ENCODE measurements around the genes HSCB, KREMEN1, HORMAD2 and OSBP2.

DNA sequence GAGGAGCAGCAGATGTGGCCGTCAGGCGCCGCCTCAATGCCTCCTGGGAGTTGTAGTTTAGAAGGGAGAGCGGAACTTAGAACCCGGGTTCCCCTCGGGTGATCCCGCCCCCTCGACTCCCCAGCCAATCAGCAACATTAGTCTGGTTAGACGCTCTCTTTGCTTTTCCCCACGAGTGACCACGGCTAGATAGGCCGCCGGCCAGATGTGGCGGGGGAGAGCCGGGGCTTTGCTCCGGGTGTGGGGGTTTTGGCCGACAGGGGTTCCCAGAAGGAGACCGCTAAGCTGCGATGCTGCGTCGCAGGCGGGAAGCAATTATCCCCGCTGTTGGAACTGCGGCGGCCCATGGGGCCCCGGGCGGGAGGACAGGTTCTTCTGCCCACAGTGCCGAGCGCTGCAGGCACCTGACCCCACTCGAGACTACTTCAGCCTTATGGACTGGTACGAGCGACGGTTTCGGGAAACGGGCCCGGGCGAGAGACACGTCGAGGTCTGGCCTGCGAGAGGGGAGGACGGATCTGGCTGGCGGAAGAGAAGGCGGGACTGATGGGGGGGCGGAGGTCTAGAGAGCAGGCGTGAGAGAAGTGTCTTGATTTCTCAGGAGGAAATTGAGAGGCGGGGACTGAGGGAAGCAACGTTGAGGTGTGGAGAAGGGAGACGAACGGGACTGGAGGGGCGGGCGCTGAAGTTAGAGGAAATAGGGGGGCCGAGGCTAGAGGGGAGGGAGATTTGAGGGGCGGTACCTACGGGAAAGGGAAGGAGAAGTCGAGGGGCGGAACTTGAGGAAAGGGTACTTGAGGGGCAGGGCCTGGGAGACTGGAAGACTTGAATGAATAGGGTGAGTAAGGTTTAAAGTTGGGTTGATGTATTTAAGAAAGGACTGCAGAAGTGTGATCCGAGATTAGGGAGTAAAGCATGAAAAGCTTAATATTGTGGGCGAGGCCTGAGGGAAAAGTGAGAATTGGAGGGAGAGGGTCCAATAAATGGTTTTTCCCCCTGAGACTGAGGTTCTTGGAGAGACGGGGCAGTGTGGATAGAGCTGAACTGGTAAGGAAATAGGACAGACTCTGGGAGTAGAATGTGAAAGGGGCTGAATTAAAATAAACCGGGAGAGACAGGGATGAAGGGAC, at the start of gene HSCB:
TSS of gene HSCB (plus strand) at position 149 of the 1,130 bp plus-strand sequence.
- PRO-cap, result bidirectional peak, plus-strand start at position 164 of the sequence, minus-strand start outside the sequence; bidirectional peak, plus-strand start at position 590 of the sequence, minus-strand start at position 520 of the sequence; bidirectional peak, plus-strand start at position 637 of the sequence, minus-strand start at position 669 of the sequence
- RAMPAGE, long total RNA, 4 experiments, result start-site peak on the plus strand in 2 of 4 experiments, centred at positions 153 to 813 of the sequence, 8 to 42 reads per replicate

DNA sequence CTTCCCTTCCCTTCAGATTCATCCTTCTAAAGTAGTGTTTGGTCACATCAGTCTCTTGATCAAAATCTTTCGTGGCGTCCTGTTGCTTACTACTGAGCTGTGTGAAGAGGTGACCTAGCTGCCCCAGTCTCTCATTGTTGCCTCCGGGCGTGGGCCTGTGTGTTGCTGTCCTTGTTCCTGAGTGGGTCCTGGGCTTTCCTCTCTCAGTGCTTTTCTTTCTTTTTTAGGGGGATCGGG, 13.6 kb downstream of the ZNRF3 start:
- PRO-cap, result no peak
- RAMPAGE, long total RNA, 4 experiments, result no peak in any of the 4 experiments

DNA sequence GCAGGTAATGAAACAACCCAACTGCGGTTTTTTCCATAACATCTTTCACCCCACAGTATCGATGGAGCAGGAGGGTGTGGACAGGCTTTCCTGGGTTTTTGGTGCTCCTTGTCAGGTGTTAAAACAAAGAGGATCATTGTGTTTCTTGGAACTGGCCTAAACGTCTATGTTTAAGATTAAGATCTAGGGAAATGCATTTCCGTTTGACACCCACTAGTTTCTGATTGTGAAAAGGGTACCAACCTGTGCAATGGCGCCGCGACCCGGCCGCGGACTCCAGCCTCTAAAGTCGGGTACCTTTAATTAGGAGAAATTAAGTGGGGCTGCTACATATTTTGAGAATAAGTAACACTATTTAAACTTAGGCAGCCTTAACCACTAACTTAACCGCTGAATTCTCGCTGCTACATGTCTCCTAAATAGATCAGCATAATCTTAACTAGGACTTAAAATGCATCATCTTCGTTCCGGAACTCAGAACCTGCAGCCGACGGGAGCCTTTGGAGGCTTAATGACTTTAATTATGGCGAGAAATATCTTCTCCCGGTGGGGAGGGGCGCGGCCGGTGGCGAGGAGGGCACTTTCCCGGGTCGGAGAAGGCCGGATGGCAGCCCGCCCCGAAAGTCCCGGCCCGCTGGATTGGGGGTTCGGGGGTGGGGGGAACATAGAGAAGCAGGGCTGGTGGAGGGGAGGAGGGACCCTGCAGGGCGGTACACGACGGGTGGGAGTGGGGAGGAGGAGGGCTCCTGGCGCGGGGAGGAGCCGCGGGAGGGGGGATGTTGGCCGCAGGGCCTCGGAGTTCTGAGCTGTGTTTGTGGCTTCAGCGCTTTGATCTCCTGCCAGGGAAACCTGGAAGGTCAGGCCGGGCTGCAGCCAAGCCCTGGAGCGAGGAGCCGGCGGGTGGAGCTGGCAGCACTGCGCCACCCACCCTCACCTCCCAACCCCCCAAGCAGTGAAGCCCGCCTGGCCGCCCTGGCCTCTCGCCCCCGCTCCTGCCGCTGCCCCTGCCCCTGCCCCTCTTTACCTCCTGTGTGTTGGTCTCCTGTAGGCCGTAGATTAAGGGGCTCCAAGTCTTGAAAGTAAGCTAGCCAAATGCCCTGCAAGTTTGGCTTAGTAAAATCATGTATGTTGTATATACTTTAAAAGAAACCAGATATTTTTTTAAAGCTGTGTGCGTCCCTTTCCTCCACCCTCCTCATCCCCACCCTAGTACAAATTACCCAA, 31.2 kb downstream of the C22orf31 start:
- PRO-cap, result no peak
- RAMPAGE, long total RNA, 4 experiments, result no peak in any of the 4 experiments

- PRO-cap, result unidirectional peak, plus-strand start at chr22:29073120
- RAMPAGE, long total RNA, 4 experiments, result no peak in any of the 4 experiments
Measured at GRCh38 chr22:29072393-29073512, at the start of gene KREMEN1. KREMEN1 (plus strand) TSS chr22:29073035.

- PRO-cap, result no peak
- RAMPAGE, long total RNA, 4 experiments, result no peak in any of the 4 experiments
Measured at GRCh38 chr22:29299154-29300371, 6.9 kb upstream of the GAS2L1 start.

DNA sequence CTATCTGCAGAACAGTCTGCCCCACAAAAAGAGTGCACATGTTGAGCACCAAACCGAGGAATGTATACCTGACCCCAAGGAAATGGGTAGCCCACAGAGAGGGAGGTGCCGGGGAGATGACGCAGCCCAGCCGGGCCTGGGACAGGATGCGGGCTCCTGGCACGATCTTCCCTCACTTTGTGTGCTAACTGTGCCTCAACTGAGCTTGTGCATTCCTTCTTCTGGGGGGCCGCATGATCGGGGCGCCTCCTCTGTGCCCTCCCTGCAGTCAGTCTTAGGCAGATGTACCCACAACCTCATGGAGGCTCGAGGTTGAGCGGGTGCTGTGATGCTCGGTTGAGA, 2.3 kb downstream of the GAS2L1 start:
- PRO-cap, result no peak
- RAMPAGE, long total RNA, 4 experiments, result no peak in any of the 4 experiments

GRCh38 chr22:29310544-29310840, 4.0 kb downstream of the GAS2L1 start:
- PRO-cap, result no peak
- RAMPAGE, long total RNA, 4 experiments, result no peak in any of the 4 experiments

GRCh38 chr22:29346608-29347209, 31.2 kb upstream of the RASL10A start:
- PRO-cap, result no peak
- RAMPAGE, long total RNA, 4 experiments, result no peak in any of the 4 experiments

- PRO-cap, result no peak
- RAMPAGE, long total RNA, 4 experiments, result no peak in any of the 4 experiments
Measured at GRCh38 chr22:29855755-29856144, 17.7 kb upstream of the ASCC2 start.

- PRO-cap, result no peak
- RAMPAGE, long total RNA, 4 experiments, result no peak in any of the 4 experiments
Measured at GRCh38 chr22:30079718-30080709, at the start of gene HORMAD2. HORMAD2 (plus strand) TSS chr22:30080464.

GRCh38 chr22:30212385-30212876, 34.1 kb downstream of the LIF start:
- PRO-cap, result no peak
- RAMPAGE, long total RNA, 4 experiments, result no peak in any of the 4 experiments

- PRO-cap, result no peak
- RAMPAGE, long total RNA, 4 experiments, result no peak in any of the 4 experiments
Measured at GRCh38 chr22:30247113-30247436, 516 bp upstream of the LIF start.

DNA sequence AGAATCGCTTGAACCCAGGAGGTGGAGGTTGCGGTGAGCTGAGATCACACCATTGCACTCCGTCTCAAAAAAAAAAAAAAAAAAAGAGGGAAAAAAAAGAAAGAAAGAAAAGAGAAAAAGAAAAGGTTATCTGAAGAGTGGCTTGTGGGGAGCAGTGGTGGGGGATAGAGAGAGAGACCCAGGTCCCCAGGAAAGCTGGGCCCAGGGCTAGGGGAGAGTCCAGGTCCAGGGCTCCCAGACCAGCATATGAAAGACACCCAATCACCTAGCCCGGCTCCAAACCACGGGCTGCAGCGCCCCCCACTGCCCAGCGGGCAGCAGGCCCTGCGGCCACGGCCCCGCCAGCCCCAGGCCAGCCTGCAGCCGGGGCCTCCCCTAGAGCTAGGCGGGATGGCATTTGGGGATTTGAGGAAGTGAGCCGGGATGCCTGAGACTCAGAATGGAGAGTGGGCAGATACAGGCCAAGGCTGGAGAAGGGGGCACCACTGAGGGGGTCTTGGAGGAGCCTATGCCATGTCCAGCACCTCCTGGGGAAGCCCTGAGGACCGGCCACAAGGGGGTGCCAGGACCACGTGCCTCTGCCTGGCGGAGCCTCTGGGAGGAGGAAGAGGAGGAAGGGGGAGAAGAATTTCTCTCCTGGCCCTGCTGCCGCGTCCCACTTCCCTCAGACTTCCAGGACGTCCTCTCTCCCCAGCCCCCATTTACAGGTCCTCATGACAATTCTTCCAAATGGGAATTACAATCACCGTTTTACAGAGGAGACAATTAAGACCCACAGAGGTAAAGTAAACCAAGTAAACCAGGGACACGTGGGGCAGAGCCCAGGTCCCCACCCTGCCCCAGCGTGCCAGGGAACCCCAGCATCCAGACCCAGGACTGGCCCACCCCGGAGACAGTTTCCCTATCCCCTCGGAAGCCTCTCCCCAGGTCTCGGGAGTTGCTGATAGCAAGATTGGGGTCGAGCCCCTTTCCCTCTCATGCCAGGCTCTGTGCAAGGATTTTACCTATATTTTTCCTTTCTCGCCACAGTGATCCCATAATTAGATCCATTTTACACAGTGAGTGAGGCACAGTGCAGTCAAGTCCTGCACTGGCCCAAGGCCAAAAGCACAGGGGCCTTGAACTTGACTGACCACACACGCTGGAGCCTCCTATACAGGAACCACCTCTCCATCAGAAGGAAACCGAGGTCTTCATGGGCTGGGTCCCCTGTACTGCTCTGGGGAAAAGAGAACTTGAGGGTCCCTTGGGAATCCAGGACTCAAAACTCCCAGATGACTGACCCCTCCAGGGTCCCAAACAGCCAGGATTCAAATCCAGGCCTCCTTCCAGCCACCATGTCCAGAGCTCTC, 9.6 kb upstream of the LIF start:
- PRO-cap, result no peak
- RAMPAGE, long total RNA, 4 experiments, result no peak in any of the 4 experiments

DNA sequence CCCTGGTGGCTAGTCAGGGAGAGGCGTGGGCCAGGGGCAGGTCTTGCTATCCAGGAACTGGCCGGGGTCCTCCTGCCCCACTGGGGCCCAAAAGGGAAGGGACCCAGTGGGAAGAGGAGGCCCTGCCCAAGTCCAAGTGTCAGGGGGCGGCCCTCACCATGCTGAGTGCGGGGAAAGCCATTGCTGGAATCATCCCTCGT, 2.4 kb downstream of the CASTOR1 start:
- PRO-cap, result no peak
- RAMPAGE, long total RNA, 4 experiments, result no peak in any of the 4 experiments

DNA sequence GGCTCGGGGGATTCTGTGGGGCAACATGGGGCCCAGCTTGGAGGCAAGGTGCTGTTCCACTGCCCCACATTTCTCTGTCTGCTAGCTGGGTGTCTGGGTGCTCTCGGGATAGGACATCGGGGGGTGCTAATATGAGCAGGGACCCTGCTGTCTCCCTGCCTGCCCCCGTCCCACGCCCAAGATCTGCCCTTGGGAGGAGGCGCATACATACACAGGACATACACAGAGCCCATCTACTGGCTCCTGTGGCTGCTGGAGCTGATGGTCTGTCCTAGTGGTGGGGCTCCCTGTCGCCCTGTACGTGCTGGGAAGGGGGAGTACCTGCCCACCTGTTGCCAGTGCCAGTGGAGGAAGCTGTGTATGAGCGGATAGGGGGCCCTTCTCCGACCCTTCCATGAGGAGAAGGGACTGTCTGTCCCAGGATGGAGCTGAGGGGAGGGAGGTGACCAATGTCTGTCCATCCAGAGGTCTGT, 1.1 kb downstream of the TBC1D10A start:
- PRO-cap, result no peak
- RAMPAGE, long total RNA, 4 experiments, result no peak in any of the 4 experiments

DNA sequence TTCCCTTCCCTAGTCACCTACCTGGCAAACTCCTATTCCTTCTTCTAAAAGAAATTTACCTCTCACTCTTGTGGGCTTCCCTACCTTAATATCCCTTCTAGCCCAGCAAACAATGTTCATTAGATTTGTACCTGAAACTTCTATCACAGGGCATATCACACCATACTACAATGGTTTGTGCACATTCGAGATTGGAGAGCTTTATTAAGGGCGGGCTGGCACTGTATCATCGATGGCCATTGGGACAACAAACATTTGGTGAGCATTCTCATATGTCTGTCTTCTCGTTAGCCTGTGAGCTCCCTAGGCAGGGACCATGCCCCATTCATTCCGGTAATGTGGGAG, 817 bp downstream of the SF3A1 start:
- PRO-cap, result no peak
- RAMPAGE, long total RNA, 4 experiments, result no peak in any of the 4 experiments

- PRO-cap, result no peak
- RAMPAGE, long total RNA, 4 experiments, result no peak in any of the 4 experiments
Measured at GRCh38 chr22:30391147-30392169, 4.2 kb upstream of the RNF215 start.

DNA sequence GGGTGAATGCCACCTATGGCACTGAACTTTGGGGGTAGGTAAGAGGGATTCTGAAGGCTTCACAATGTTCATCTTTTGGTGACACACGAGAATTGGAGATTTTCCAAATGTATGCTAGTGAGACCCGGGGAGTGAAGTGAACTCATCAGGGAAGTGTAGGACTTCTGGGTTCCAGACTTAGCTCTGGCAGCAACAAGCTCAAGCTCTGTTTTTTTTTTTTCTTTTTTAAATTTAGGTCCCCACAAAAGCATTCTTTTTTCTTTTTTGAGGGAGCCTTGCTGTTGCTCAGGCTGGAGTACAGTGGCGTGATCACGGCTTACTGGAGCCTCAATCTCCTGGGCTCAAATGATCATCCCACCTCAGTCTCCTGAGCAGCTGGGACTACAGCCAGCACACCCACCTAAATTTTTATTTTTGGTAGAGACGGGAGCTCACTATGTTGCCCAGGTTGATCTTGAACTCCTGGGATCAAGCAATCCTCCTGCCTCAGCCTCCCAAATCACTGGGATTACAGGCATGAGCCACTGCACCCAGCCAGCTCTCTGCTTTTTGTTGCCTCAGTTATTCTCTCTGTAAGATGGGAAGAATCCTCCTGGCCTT, 11.9 kb upstream of the MTFP1 start:
- PRO-cap, result no peak
- RAMPAGE, long total RNA, 4 experiments, result no peak in any of the 4 experiments

GRCh38 chr22:30636360-30637001, 900 bp downstream of the SLC35E4 start:
- PRO-cap, result no peak
- RAMPAGE, long total RNA, 4 experiments, result no peak in any of the 4 experiments

DNA sequence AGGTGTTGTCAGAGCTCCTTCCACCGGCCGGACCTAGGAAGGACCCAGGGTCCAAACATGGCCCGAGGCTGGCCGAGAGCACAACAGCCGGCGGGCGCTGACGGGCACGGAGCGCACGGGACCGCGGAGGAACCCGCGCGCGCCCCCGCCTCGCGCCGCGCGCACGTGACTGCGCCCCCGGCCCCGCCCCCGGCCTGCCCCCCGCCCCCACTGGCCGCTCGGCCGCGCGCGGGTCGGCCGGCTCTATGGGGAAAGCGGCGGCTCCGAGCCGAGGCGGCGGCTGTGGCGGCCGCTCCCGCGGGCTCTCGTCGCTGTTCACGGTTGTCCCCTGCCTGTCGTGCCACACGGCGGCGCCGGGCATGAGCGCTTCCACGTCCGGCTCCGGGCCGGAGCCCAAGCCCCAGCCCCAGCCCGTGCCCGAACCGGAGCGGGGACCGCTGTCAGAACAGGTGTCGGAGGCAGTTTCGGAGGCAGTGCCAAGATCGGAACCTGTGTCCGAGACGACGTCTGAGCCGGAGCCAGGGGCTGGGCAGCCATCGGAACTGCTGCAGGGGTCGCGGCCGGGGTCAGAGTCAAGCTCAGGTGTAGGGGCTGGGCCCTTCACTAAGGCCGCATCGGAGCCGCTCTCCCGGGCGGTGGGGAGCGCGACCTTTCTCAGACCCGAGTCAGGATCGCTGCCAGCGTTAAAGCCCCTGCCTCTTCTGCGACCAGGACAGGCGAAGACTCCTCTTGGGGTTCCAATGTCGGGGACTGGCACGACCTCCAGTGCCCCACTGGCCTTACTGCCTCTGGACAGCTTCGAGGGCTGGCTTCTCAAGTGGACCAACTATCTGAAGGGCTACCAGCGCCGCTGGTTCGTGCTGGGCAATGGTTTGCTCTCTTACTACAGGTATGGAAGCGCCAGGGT, at the start of gene OSBP2:
TSS of gene OSBP2 (plus strand) at position 210 of the 907 bp plus-strand sequence.
- PRO-cap, result bidirectional peak, plus-strand start at position 248 of the sequence, minus-strand start at position 167 of the sequence
- RAMPAGE, long total RNA, 4 experiments, result no peak in any of the 4 experiments